Endothelial cell (in vitro differentiated cells): Measurements from ENCODE around the genes TMEM63A, LEFTY1 and H3-3A.

GRCh38 chr1:225442210-225442551, 14.3 kb upstream of the LBR start:
- PRO-cap = no peak

DNA sequence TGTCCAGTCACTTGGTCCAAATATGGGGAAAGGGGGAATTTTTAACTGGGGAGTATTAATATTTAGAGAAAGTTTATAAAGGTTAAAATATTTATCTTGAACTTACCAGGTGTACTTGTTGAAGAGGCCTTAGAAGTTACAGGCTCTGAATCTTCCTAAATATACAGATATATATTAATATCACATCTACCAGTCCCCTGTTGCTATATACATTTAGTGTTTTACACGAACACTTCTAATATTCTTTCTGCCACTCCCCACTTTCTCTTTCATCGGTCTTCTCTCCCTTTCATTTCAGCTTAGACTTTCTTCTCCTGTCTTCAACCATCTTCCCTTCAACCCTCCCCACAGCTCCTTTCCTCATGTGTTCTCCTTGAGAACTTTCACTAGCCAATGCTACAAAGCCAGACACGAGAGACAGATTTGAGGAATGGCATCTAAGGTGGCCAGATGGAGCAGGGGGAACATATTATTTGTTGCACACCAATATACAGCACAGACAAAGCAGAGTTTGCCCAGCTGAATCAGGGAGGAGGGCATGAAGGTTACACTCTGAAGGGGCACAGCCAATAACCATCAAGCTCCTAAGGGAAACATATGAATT, 84.0 kb upstream of the LBR start:
- PRO-cap = no peak

- PRO-cap = no peak
These were observed 105.1 kb downstream of the ENAH start for GRCh38 chr1:225547654-225548427.

DNA sequence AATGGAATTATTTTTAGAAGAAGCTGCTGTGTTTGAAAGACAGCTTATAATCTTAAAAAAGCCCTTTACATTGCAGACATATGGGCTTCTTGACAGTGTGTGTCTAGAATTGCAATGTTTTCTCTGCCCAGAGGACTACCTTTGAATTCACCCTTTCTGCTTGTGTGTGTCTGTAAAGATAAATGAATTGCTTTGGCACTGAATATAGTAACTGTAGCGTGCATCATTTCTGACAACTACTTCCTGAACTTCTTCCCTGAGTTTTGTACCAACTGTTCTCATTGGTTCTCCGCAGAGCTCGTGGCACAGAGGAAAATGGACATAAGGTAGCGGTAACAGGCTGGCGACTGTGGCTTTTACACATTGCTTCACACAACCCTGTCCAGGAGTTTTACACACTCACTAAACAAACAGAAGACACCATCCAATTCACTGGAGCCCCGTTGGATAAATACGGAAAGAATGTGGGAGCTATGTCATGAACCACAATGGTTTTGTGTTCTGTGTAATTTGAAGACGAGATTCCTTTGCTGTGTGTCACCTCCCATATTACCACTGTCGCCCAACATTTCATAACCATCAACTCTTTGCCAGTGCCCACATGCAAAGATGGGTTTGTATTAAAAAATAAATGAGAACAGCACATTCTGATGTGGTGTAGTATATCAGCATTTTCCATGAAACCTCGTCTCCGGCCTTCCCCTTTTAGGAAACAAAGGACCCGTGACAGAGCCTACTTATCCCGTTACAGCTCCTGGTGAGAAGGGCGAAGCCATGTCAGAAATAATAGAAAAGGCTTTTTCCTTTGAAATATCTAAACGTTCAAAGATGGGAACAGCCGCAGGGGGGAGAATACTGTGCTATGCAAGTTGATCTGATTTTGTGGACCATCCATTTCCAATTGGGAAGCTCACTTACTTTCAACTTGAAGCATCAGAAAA, 47.3 kb upstream of the ENAH start:
- PRO-cap = no peak

DNA sequence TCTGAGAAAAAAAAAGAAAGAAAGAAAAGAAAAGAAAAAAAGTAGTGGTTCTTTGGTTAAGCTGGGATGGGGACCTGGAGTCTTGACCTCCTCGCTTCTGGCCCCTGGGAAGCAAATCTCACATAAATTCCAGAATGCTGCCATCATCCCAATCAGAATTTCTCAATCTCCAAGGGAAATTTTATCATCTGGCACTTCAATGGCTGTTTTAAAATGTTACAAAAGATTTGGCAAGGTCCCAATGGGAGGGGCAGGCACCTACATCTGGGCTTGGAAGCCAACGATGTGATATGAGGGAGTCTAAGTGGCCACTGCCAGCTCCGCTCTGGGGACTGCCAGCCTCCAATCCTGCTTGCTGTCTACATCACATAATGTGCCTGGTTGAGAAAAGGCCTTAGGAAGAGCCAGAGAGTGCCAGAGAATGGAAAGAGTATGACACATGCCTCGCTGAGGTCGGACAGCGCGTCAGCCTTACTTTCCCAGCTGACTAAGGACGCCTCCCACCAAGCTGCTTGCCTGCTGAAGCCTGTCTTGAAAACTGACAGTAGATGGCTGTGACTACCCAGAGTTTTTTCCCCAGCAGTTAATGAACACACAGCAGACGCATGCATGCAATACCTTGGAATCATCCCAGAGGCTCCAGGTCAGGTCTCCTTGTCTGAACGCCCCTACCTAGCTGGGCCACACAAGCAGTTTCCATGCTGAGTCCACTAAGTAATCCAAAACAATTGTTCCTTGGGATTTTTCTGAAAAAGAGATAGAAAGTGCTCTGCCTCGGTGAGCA, 41.9 kb upstream of the SRP9 start:
- PRO-cap = no peak

- PRO-cap = no peak
These were observed 16.3 kb downstream of the TMEM63A start for GRCh38 chr1:225865822-225866412.

DNA sequence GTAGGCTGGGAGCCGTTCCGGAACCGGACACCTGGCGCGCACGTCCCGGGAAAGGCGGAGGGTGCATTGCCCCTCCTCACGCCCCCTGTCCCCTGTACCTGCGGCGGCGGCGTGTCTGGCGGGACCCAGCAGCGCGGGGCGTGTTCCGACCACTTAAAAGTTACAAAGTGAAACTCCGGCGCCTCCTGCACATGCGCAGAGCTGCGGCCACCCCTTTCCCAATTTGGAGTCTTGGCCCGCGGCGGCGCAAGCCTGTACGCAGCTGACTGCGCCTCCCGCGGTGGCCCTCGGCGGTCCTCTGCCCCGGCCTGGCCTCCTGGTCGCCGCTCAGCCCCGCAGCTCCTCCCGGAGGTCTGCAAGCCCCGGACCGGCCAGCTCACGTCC, at the start of gene TMEM63A:
Gene TMEM63A, minus strand, starts transcription at position 175 of the 384 bp plus-strand sequence.
- PRO-cap = bidirectional peak, plus-strand start at position 221 of the sequence, minus-strand start at position 169 of the sequence

- PRO-cap = no peak
These were observed at the start of gene LEFTY1 for GRCh38 chr1:225888799-225889595. TSS of gene LEFTY1 (minus strand) at chr1:225889146.

- PRO-cap = no peak
These were observed 2.3 kb upstream of the LEFTY1 start for GRCh38 chr1:225891131-225891846.

- PRO-cap = no peak
These were observed 8.8 kb upstream of the LEFTY1 start for GRCh38 chr1:225897677-225898256.

GRCh38 chr1:225919834-225920560, 4.1 kb downstream of the PYCR2 start:
- PRO-cap = no peak

DNA sequence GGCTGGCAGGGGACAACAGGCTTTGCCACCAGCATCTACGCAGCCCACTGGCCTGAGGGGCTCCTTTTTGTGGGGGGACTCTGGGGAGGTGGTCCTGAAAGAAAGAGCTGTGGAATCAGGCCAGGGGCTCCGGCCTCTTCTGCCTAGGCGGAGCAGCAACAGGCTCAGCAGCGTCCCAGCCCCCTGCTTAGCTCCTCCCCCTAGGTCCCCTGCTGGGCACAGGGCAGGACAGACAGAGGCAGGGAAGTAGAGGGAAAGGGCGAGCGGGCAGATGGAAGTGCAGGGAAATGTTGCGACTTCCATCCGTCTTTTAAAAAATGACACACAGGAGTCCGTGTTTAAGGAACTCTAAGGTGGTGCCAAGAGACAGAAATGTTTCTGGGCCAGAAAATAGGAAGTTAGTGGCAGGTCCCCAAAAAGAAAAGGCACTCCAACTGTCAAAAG, 10.0 kb upstream of the LEFTY2 start:
- PRO-cap = no peak

- PRO-cap = bidirectional peak, plus-strand start at chr1:226062721, minus-strand start at chr1:226062493
These were observed at the start of gene H3-3A for GRCh38 chr1:226062595-226062918. TSS of gene H3-3A (plus strand) at chr1:226062716.

- PRO-cap = no peak
These were observed 5.7 kb downstream of the PARP1 start for GRCh38 chr1:226402189-226402590.

DNA sequence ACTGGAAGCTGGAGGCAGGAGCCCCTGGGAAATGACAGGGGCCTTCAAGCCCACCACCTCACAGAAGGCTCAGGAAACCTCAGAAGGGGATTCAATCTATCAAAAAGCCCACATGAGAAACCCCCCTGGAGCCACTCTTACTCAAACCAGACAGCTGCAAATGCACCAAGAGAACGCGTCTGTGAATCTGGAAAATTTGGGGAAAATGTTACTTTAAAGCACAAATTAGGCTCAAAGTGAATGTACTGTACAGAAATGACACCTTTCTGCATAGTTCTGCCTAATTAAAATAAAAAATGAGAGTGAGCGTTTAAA, 912 bp downstream of the PARP1 start:
- PRO-cap = no peak

GRCh38 chr1:226407339-226407446, 700 bp downstream of the PARP1 start:
- PRO-cap = no peak

GRCh38 chr1:226542492-226542861, 6.1 kb upstream of the STUM start:
- PRO-cap = no peak

DNA sequence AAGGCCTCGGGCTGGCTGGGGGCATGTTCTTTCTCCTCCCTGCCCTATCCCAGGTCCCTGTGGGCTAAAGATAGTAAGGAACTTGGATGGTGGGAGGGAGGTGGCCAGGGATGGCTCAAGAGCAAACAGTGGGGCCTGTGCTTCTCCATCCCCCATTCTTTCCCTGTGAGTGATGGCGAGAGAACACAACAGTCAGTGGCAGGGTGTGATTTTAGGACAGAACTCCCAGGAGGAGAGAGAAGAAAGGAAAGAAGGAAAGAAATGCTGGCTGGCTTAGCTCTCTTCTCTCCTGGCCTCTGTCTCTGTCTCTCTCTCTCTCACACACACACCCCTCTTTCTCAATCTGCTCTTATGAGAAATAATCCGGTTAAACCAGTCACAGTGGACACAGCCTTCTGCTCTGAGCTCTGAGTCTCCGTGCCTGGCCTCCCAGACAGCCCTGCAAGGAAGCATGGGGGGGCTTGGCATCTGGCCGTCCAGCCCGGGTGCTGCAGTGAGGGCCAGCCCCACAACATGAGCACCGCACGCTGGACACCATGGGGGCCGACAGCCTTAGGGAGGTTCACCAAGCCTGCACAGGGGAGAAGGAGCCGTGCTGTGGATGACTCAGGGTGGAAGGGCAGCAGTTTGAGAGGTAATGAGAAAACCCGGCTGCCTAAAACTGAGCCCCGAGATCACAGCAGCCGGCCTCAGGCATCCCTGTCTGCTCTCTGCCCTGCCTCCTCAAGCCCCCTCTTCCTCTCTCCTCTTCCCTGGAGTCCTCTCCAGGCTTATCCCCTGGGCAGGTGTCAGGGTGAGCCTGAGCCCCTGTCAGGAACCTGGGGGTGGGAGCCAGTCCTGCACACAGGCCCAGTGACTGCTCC, 93.1 kb downstream of the ITPKB start:
- PRO-cap = no peak

GRCh38 chr1:226647141-226647647, 91.9 kb downstream of the ITPKB start:
- PRO-cap = no peak

- PRO-cap = no peak
These were observed 82.0 kb downstream of the ITPKB start for GRCh38 chr1:226656936-226657538.